Thoracic aorta (tissue), 1 donor: Measurements from ENCODE around the gene AGBL1.

DNA sequence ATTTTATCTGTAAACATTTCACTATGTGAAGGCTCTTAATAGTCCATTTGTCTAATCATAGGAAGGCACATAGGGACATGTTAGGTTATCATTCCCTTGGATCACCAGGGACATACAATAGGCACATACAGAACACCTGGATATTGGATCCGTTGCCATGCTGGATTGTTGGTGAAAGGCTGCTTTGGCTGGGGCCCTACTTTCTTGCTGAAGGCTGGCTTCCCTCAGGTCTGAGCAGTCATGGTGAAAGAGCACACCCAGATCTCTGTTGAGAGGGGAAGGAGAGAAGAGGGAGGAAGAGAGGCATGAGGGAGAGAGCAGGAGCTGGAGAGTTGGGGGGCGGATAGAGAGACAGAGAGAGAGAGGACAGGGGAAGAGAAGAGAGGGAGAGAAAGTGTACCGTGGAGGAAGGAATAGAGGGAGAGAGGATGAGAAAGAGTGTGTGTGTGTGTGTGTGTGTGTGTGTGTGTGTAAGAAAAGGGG, 17.9 kb downstream of the ZNF592 start:
- RAMPAGE, long total RNA, result no peak

- RAMPAGE, long total RNA, result no peak
These were observed 9.4 kb downstream of the ALPK3 start for GRCh38 chr15:84826384-84827060.

DNA sequence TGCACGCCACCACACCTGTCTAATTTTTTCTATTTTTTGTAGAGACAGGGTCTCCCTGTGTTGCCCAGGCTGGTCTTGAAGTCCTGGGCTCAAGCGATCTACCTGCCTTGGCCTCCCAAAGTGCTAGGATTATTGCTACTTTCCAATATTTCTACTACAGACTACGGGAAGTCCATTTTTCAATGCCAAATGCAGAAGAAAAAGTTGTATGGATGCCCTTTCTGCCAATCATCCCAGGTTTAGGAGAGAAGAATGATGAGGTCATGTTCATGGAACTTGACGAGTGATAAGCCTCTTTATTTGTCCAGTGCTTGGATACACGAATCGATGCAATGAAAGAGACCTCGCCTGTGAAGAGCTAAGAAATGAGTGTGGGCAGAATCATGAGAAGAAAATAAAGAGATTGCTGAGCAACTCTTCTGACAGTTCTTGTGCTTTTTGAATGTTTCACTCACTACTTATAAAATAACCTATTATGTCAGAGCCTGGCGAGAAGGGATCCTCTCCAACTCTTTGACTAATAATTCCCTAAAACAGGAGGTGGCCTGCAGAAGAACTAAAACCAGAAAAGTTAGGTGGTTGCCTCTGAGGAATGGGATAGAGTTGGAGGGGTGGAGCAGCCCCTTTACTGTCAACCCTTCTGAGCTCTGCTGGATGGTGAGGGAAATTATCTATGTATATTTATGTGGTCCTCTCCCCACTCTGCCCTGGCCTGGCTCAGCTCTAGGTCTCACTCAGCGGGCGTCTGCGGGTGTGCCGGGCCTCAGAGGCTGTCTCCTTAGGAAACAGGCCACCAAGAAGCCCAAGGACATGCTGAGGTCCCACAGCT, 888 bp upstream of the SLC28A1 start:
- RAMPAGE, long total RNA, result no peak

DNA sequence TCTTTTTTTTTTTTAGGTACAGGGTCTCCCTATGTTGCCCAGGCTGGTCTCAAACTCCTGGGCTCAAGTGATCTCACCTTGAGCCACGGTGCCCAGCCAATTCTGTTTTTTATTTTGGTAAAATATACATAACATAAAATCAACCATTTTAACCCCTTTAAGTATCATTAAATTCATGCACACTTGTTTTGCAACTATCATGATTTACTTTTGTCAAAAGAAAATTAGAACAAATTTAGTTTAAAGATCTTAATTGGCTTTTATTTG, 22.1 kb downstream of the SLC28A1 start:
- RAMPAGE, long total RNA, result no peak

DNA sequence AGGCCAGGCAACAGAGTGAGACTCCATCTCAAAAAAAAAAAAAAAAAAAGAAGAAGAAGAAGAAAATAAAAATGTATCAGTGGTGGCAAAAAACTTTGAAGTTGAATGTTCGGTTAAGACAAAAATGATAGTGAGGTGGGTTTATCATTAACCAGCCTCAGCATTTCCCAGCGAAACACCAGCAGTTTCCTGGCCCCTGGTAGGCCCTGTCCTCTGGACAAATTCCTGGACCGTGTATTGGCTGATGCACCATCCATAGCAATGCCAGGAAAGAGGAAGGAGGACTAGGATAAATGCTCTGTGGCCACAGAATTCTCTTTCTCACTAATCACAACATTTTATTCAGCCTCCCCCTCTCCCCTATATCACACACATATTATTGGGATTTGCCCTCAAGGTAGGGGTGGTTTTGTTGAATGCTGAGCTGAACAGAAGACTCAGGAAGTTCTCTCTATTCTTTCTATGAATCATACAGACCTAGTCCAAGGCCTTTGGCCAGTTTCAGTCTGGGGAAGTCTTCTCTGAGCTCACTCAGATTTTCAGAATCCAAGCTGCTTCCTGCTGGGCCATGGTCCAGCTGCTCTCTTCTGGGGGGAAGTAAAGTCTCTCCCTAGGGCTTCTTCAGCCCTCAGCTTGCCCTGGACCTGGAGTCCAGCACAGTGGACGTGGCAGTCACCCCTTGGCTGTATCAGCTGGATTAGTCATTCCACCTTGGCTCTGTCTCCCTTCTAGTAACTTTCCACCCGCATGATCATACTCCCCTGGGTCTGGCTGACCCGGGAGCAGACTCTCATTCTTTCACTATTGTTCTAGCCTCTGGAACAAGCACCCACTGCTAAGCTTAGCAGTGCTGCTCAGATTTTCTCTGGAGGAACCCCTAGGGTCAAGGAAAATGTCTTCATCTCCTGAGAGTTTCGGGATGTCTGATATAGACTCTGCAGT, 27.6 kb downstream of the SLC28A1 start:
- RAMPAGE, long total RNA, result no peak

- RAMPAGE, long total RNA, result no peak
These were observed 24.0 kb downstream of the PDE8A start for GRCh38 chr15:85005540-85006215.

- RAMPAGE, long total RNA, result no peak
These were observed 24.9 kb downstream of the PDE8A start for GRCh38 chr15:85006245-85007323.

DNA sequence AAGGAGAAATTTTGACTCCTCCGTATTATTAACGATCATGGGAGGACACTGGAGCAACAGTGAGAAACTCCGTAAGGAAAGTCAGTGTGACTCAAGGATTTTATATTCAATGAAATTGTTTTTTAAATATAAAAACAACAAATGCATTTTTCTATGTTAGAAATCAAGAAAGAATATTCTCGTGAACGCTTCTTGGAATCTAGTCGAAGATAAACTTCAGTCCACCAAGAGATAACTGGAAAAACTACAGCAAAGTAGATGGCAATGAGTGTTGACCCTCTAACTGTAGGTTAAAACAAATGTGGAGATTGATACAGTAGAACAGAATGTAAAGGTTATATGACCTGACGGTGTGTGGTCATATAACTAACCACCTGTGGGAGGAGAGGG, 52.5 kb downstream of the PDE8A start:
- RAMPAGE, long total RNA, result no peak

- RAMPAGE, long total RNA, result no peak
These were observed 55.1 kb downstream of the PDE8A start for GRCh38 chr15:85036607-85037287.

GRCh38 chr15:85107448-85108070, 125.9 kb downstream of the PDE8A start:
- RAMPAGE, long total RNA, result no peak

DNA sequence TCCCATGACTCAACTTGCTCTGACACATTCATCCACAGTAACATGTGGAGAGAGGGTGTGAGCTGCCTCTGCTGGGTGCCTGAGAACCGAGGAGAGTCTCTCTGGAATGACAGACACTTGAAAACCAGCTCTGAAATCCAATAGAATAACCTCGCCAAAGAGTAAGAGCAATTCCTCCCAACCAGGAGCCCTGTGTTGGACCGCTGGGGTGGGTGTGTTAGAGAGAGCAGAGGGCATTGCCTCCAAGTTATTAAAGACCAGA, 35.8 kb upstream of the AKAP13 start:
- RAMPAGE, long total RNA, result no peak

DNA sequence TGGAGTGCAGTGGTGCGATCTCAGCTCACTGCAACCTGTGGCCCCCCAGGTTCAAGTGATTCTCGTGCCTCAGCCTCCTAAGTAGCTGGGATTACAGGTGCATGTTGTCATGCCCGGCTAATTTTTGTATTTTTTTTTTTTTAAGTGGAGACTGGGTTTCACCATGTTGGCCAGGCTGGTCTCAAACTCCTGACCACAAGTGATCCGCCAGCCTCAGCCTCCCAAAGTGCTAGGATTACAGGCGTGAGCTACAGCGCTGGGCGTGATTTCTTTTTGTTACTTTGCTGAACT, 7.6 kb downstream of the AKAP13 start:
- RAMPAGE, long total RNA, result no peak

DNA sequence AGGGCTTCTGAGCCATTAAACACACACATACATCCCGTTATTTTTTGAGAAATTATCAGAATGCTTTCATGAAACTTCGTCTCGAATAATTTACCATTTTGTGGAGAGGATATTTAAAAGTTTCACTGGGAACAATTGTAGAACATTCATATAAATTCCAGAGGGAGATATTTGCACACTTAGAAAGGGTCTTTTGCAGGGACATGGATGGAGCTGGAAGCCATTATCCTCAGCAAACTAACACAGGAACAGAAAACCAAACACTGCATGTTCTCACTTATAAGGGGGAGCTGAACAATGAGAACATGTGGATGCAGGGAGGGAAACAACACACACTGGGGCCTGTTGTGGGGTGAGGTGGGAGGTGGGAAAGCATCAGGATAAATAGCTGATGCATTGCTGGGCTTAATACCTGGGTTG, 189.6 kb downstream of the KLHL25 start:
- RAMPAGE, long total RNA, result no peak

GRCh38 chr15:85614001-85614474, 180.7 kb downstream of the KLHL25 start:
- RAMPAGE, long total RNA, result no peak

GRCh38 chr15:85646845-85647460, 147.8 kb downstream of the KLHL25 start:
- RAMPAGE, long total RNA, result no peak

DNA sequence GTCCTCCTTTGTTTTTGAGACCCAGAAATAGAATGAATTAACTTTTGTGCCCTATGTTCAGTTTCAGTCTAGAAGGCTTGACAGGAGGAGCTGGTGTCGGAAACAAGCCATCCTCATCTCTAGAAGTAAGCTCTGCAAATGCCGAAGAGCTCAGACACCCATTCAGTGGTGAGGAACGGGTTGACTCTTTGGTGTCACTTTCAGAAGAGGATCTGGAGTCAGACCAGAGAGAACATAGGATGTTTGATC, 130.3 kb downstream of the KLHL25 start:
- RAMPAGE, long total RNA, result no peak

DNA sequence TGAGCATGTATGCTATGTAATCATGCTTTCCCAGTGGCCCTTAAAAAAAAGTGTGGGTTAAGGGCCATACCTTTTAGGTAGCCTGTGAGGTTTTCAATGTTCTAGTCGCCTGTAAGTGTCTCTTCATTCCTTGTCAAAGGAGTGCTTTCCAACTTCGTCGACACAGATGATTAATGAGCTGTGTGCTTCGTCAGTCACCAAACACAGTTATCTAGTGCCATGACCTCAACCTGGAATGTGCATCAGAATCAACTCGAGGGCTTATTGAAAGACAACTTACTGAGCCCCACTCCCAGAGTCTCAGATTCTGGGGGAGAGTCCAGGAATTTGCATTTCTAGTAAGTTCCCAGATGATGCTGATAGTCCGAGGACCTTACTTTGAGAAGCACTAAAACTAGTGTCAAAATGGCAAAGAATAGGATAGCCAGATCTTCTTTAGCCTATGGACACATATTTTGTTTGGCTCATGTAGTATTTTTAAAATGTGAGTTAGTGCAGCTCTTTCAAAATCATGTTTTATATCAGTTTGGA, 86.0 kb downstream of the KLHL25 start:
- RAMPAGE, long total RNA, result no peak

GRCh38 chr15:85744341-85745062, 50.2 kb downstream of the KLHL25 start:
- RAMPAGE, long total RNA, result no peak

DNA sequence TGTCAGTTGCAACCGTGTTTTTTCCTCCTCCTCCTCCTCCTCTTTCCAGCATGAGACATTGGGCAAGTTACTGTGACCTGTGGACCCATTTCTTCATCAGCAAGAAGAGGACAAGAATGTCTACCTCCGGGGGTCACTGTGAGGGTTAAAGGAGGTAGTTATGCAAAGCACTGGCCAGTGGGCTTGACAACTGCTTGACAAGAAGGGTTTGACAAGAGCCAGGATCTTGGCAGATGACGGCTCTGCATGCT, 37.2 kb downstream of the KLHL25 start:
- RAMPAGE, long total RNA, result no peak

GRCh38 chr15:86079272-86079948, at the start of gene AGBL1:
Gene AGBL1 (plus strand): TSS chr15:86079871.
- RAMPAGE, long total RNA, result no peak